Endothelial cell (in vitro differentiated cells): Measurements from ENCODE around the genes PBDC1 and LPAR4.

DNA sequence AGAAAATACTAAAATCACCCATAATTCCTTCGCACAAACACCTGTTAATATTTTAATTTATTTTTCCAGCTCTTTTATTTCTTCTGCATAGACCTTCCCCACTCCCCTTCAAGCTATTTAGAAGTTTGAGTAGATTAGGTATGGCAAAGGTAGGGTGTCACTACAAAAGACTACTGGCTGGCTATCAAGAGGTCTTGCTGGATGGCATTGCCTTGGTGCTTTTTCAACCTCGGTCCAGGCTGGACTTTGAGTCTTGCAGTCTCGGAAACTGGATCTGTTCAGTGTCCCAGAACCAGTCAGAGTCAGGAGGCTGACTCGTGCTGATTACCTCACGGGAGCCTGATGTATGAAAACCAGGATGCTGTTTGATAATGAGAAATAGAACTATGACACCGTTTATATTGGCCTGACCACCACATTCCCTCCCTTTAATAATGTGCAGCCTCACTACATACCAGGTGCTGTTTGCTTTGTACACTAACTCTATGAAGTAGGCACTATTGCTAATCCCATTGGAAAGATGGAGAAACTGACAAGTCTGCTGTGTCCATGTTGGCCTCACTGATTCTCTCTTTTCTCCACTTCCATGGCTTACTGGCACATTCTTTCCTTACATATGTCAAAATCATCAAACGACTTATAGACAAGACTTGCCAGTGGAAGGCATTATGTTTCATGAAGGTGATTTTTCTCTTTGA, 2.7 kb upstream of the PHKA1 start:
- PRO-cap = no peak

GRCh38 chrX:73398244-73398505, 48.7 kb upstream of the CDX4 start:
- PRO-cap = no peak

GRCh38 chrX:73845971-73846856, 283.2 kb downstream of the CHIC1 start:
- PRO-cap = no peak

- PRO-cap = bidirectional peak, plus-strand start at chrX:73944339, minus-strand start at chrX:73944230
Observed at GRCh38 chrX:73943513-73944641, 360.1 kb upstream of the ZCCHC13 start.

- PRO-cap = no peak
Observed at GRCh38 chrX:74161349-74162387, 142.3 kb upstream of the ZCCHC13 start.

DNA sequence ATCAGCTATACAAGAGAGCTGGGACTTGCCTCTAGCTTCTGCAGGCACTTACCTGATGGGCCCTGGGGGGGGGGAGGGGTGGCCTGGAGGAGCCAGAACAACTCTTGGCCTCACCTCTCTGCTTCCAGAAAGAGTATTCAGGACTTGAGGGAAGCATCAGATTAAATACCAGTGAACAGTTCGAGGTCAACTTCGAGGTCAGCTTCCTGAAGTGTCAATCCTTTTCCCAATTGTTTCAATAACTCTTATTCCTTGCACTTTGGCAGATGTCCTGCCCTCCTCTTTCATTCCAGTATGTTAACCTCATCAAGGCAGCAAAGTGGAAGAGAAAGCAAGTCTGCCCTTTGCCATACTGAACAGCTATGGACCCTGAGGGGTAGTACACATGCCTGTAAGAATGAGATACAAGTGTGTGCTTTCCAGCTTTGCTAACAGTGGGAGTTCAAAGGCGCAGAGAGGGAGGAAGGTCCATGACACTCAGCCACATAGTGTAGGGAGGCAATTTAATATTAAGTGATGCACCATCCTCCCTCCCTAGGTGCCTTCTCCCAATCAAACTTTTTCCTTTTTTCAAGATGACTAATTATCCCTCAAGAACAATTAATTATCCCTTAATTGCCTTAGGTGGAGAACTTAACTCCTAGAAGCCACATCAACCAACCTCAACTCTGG, 96.5 kb upstream of the ZCCHC13 start:
- PRO-cap = no peak

- PRO-cap = unidirectional peak, minus-strand start at chrX:74293530
Observed at GRCh38 chrX:74293179-74293932, 10.6 kb upstream of the ZCCHC13 start.

- PRO-cap = no peak
Observed at GRCh38 chrX:74431805-74432151, 10.5 kb downstream of the SLC16A2 start.

DNA sequence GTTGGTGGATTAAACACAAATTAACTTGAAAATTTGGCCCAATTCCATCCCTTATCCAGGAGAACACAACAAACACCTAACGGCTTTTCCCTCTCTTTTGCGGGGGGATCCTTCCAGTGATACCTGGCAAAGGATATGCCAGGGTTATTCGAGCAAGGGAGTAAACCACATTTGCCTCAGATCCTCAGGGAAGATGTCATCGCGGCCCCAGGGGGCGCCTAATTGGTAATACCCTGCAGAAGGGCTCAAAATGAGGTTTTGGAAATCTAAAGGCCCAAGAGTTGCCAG, 805 bp downstream of the RLIM start:
- PRO-cap = no peak

DNA sequence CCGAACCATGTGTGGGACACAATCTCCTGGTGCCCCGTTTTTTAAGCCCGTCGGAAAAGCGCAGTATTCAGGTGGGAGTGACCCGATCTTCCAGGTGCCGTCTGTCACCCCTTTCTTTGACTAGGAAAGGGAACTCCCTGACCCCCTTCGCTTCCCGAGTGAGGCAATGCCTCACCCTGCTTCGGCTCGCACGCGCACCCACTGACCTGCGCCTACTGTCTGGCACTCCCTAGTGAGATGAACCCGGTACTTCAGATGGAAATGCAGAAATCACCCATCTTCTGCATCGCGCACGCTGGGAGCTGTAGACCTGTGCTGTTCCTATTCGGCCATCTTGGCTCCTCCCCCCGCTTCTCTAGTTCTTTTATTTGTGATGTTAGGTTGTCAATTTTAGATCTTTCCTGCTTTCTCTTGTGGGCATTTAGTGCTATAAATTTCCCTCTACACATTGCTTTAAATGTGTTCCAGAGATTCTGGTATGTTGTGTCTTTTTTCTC, 32.7 kb upstream of the ABCB7 start:
- PRO-cap = no peak

DNA sequence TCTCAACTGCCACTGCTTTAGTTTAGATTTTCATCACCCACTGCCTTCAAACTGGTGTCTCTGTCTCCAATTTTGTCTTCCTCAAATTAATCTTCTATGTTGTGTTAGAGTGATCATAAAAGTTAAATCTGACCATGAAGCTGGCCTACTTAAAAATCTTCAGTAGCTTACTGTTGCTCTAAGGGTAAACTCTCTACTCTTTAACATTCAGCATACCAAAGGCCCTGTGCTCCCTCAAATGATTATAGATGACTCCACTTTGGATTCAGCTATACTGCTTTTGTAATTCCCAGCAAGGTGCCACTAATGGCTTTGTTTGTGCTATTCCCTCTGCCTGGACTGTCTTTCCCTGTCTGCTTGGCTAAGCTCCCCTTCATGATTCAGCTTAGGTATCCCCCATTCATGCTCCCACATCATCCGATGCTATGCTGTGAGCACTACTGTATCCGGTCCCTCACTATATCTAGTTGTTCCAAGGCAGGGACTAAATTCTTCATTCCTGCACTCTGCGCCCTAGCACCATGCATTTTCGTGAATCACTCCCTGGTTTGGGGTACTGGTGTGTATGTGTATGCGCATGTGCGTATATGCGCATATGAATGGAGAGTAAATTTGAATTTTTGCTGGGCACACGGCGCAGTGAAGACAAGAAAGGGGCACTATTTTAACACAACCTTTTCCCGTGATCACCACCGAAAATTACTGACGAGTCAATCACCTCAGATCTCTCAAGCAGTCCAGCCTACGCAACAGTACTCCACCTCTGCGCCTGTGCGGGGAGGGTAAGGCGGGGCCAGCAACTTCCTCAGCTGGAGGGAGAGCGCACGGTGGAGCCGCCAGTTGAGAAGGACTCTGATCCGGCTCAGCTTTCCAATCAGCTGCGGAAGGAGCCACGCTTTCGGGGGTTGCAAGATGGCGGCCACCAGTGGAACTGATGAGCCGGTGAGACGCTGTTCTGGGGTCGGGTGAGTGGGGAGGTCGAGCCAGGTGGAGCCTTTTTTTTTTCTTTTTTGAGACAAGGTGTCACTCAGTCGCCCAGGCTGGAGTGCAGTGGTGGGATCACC, at the start of gene PBDC1:
Gene PBDC1, plus strand, starts transcription at position 836 of the 1,064 bp plus-strand sequence.
- PRO-cap = unidirectional peak, minus-strand start at position 432 of the sequence; bidirectional peak, plus-strand start at position 895 of the sequence, minus-strand start at position 704 of the sequence

- PRO-cap = no peak
Observed at GRCh38 chrX:76429855-76430664, 2.5 kb downstream of the MAGEE1 start.

DNA sequence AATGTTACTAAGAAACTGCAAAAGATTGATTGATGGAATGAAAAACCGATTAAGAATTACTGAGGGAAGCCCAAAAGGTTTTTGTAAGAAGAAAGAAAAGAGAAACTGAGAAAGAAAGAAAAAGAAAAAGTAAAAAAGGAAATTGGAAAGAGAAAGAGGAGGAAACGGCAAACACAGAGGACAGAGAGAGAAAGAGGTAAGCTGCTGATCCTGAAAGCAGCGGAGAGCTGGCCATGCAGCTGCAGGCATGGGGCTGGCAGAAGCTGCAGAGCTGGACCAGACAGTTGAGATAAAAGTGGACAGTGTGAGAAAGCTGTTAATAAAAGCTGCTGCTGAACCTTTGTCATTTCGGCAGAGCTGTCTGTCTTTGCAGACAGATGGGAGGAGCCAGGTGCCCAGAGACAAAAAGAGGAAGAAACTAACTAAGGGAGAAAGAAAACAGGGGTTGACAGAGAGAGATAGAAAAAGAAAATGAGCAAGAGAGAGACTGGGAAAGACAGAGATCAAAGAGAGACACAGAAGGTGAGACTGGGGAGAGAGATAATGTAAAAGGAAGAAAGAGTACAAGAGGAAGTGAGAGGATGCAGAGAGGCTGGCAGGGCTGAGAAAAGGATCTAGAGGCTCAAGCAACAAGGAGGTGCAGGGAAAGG, 377.0 kb upstream of the FGF16 start:
- PRO-cap = no peak

- PRO-cap = no peak
Observed at GRCh38 chrX:77451064-77451642, 4.0 kb downstream of the FGF16 start.

DNA sequence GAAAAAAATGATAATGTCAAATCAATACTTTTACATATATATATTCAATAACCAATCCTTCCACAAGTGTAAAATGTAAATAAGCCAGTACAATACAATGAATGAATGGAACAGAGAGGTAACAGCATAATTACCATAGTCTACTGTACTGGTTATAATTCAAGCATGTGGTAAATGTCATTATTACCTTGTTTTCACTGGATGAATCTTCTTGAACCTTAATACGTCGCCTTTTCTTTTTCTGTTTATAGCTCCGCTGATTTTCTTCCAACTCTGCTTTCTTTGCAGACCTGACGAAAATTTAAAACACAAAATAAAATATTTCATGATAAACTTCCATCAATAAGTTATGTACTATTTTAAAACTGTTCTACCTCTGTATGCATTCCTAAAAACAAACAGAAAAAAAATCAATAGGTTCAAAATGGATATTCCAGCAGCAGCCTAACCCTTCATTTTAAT, 132.1 kb downstream of the ATRX start:
- PRO-cap = no peak

DNA sequence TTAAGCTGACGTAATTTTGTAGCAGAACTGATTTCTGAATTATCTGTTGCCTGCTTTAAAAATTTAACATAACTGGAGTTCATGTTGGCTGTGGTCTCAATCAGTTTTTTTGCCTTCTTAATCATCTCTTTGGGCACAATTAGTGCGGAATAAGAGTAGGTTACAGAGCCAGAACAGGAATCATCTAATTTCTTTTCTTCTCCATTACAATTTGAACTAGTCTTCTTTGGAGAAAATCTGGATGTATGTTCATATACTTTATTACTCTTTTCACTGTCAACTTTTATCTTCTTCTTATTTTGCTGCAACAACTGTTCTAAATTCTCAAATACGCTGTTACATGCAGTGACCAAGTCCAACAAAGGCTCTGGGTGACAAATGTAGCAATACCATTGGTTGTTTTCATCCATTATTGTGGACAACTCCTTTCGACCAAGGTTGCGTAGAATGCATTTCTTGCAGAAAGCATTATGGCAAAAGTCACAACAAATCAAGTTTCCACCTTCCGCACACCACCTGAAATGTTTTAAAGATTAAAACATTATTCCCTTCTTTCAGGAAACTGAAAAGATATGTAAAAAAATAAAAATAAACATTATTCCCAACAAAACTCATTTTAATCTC, 101.8 kb downstream of the ATRX start:
- PRO-cap = no peak

DNA sequence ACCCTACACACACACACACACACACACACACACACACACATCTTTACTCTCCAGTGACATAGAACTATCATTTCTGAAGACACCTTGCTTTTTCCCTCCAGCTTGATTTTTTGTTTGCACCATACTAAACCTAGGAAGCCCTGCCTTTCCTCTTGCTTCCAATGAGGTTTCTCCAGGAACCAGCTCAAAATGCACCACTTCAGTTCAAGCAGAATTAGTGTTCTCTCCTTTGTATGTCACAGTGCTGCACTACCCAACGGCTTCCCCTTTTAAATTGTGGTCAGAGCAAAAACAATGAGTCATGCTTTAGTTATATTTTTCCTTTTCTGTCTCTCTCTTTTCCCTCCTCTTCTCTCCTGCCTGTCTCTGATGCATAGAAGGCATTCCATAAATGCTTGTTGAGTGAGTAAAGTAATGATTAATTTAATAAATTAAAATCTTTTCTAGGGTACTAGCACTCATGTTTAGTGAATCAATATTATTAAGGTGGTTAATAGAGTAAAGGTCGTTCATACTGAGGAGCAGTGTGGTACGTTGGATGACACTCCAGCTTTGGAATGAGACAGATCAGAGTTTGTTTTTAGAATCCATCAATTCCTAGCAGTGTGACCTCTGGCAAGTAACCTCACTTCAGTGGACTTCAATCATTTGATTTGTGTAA, 5.9 kb downstream of the RTL3 start:
- PRO-cap = no peak

GRCh38 chrX:78747146-78748252, at the start of gene LPAR4:
LPAR4 (plus strand) TSS chrX:78747720.
- PRO-cap = unidirectional peak, plus-strand start at chrX:78747661; unidirectional peak, plus-strand start at chrX:78747731

DNA sequence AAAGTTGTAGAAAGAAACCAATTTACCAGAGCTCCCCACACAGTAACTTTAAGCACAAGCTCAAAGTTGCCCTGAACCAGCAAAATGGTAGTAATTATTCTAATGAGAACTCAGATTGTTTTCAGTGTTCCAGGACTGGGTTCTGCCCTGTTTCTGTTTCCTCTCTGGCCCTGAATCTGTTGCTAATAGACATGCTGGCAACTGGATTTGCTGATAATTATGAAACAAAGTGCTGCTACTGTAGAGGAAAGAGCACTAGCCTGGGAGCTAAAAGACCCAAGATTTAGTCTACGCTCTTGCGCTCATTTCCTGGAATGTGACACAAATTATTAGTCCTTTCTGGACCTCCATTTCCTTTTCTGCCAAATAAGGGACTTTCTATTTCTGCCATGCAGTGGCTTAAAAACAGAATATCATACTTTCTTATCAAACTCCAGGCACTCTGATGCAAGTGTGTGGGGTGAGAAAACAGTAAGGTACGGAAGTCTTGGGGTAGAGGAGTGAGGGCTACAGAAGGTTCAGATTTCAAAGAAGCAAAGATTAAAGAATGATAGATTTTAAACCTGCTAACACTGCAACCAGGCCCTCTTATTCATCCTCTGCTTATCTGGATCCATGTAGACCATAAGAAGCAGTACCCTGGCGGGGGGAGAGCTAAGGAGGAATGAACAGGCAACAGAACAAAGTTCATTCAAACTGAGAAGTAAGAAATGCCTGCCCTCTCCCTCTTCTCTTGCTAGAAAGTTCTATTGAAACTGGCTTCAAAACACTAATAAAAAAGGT, 48.3 kb upstream of the GPR174 start:
- PRO-cap = no peak

DNA sequence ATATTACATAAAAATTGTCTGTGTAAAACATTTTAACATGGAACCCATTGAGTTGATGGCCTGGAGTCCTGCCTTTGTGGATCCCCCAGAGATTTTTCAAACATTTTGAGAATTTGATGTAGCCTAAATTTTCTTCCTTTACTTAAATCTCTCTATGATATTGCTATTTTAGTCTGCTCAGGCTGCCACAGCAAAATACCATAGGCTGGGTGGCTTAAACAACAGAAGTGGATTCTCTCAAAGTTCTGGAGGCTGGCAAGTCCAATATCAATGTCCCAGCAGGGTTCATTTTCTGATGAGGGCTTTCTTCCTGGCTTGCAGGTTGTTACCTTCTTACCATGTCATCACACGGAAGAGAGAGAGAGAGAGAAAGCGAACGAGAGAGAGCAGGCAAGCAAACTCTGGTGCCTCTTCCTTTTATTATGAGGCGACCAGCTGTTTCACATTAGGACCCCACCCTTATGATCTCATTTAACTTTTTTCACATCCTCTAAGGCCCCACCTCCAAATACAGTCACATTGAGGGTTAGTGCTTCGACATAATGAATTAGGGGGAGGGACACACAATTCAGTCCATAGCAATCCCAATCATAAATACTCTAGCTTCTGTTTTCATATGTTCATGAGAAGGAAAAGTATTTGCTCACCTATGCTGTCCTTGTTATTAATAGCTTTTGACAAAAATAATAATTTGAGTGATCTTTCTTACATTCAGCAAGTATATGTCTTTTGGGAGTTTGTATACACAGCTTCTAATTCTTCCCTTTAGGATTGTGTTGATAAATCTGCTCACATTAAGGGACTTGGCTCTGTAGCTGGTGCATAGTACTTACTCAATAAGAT, 10.6 kb upstream of the GPR174 start:
- PRO-cap = no peak